NALM6 (cell line): ENCODE results near the gene SLC19A1.

DNA sequence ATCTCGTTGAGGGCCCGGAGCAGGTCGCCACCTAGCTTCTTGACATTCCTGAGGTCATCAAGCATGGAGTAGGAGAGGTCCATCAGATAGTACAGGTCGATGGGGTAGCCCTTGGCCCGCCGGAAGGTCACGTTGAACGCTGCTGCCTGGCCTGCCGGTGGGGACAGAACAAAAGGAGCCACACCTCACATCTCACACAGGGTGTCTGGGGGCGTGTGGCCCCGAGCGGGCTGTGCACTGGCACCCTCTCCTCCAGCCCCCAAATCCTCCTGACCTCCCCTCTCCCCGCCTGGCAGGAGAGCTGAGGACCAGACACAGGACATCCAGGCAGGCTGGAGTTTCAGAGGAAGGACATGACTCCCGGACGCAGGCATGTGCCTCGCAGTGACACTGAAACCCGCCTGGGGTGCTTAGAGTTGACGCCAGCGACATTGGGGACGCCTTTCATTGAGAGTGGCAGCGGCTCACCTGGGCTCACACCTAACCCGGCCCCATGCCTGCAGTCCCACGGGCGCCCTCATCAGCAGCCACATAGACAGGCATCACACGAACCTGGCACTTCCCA is 17.2 kb downstream of the ITGB2 start:
- PRO-cap, result no peak

DNA sequence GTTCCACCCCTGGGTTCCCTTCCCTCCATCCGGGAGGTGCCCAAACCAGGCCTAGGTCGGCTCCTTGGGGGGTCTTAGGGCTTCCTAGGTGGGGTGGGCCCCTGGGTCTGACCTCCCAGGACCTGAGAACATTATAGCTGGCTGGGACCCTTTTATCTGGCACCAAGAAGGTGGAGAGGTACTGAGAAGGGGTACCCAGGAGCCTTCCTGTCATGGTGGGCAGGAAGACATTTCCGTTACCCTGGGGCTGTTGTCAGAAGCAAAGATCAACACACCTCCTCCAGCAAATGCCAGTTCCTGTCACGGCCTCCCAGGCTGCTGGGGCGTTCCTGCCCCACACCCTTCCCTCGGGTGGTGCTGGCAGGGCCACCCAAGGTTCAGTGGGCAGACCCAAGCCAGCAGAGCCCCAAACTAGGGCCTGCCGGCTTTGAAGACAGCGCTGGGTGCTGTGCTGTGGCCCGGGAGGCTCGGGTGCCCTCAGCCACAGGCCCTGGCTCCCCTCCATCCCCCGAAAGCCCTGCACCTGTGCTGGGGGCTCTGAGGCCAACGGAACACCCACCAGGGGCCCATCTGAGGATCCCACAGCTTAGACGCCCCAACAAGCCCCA is 8.8 kb downstream of the ITGB2 start:
- PRO-cap, result no peak

DNA sequence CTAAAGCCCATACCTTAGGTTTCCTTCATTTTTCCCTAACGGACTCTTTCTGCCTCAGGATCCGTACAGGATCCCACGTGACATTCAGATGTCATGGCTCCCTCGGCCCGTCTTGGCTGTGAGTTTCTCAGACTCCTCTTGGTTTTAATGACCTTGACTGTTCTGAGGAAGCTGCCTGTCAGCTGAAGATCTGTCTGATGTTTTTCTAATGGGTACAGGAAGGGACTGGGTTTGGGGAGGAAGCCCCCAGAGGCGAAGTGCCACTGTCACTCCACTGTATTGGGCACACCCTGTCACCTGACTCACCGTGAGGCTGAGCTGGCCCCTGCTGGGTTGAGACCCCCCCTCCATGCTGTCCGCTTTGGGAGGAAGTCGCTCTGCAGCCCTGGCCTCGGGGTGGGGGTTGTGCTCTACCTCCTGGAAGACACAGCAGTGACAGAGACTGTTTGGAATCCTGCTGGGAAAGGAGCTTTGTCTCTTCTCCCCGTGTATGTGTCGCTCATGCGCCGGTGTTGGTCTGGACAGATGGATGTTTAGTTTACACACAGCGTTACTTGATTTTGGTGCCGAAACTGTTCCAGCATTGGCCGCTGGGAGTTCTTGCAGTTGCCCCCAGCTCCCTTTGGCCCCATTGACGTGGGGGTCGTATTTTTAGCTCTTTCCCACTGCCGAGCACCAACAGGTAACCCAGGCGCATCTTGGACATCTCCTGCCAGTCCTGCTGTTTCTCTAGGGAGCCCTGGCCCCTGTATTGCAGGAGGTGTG is 30.1 kb downstream of the SLX9 start:
- PRO-cap, result no peak

DNA sequence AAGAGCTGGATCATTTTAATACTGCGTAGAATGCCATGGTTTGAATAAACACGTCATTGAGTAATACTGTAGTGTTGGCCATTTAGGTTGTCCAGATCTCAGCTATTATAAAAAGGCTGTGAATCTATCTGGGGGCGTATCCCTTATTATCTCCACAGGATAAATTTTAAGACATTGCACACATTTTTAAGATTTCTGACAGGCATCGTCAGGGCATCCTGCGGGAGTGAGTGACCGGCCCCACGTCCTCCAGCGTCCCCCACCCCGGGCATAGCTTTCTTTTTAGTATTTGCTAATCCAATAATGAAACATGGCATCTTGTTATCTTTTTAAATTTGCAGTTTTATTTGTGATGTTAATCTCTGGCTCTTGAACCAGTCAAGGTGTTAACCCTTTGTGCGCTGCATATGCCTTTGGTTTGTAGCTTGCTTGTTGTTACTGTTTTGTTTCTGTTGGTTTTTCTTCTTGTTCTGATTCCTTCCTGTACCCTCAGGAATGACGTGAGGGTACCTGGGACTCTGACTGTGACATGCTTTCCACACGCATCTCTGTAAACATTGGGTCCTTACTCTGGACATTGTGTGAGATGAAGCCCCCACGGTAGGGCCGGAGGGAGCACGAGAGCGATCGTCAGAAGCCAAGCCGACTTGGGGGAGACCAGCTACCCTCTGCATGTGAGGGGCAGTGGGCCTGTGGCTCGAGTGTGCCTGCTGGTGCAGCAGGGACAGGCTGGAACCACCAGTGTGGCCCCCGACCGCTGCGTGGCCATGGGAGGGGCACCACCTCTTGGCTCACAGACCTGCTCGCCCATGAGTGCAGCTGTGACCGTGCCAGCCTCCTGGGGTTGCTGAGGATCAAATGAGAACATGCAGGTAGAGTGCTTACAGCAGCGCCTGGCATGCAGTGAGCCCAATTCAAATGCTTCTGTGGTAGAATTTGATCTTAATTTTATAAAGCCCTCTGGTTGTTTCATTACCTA is 23.1 kb upstream of the ADARB1 start:
- PRO-cap, result no peak

DNA sequence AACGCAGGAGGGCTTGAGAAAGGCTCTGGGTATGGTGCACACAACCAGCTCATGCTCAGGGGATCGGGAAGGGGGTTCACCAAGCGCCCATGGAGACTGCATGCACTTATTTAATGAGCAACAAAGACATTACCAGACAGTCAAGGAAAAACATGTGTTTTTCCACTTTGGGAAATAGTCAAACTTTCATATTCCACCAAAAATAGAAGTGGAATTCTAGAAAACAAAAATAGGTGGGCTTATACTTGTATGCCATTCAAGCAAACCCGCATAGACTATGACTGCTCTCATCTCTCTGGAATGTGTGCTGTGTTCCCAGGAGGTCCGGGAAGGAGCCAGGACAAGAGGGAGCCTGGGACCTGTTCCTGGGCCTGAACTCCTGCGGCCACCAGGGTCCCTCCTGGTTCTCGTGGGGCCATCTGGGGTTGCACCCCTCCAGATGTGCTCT is 9.9 kb upstream of the ADARB1 start:
- PRO-cap, result no peak

DNA sequence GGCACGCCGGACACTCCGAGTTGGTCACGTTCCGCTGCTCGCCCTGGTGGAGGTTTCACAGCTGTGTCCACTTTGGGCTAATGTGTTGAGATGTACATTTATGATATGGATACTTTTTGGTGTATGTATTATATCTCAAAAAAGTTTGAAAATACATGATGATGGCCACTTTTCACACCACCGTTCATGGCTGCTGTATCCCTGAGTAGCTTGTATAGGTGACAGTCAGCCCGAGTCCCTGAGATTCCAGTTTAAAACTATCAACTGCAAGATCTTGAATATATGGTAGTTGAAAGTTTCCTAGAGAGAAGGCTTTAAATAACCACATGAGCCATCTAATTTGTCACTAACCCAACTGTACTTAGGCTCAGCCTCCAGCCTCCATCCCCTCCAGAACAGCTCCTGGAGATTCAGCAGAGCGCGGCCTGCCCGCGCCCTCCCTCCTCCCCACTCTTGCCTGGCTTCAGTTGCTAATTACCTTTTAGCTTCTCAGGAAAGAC is 6.6 kb upstream of the ADARB1 start:
- PRO-cap, result no peak

DNA sequence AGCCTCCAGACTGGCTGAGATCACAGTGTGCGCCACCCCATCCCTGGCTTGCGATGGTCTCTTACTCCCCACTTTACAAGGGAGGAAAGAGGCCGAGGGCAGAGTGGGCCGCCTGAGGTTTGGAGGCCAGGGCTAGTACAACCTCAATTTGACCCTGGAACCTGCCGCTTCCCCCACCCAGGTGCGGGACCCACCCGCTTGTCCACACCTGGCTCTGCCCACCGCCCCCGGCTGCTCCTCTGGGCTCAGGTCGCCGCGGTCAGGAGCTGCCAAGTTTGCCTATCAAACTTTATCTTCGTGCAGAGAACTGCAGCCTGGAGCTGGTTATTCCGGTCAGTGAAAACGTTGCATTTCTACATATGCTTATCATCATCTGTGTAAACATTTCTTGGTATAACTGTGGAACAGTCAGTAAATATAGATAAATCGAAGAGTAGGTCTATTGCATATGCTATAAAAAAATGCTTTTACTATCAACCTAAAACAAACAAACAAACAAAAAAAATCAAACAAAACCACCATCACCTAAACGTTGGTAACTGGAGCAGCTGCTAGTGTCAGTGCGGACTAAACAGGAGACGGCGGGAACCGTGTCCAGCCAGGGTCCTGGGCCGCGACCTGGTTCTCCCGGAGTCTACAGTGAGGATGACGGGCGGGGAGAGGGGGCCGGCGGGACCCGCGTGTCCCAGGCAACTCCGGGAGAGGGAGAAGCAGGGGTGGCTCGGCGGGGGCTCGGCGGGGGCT is 943 bp upstream of the ADARB1 start:
- PRO-cap, result unidirectional peak, plus-strand start at position 577 of the sequence

- PRO-cap, result no peak
Measured at GRCh38 chr21:45092968-45093686, 18.7 kb downstream of the ADARB1 start.

DNA sequence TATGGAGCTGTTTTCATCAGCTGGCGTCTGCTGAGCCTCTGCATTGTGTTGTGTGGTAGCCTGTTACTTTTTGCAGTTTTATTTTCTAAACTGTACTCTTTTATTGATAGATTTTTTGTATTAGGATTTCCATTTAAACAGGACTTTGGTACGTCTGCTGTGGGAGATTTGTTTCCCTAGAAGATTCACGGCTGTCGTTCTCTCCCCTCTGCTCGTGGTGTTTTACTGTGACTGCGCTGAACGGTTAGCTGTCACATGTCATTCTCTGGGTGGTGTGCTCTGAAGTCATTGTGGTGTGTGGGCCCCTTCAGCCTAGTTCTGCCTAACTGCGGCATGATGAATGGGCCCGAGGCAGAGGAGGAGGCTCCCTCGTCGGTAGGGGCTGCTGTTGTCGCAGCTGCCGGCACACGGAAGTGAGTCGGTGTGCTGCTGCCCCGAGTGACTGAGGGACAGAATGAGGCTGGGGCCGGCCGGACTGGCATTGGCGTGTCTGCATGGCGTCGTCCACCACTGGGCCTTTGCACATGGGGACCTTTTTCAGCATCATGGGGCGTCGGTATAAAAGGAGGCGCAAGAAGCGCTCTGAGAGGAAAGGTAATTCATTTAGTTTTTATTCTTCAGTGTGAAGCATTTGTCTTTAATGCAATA is 77.9 kb downstream of the ADARB1 start:
- PRO-cap, result no peak

- PRO-cap, result unidirectional peak, minus-strand start at chr21:45159249
Measured at GRCh38 chr21:45159092-45159468, 84.7 kb downstream of the ADARB1 start.

- PRO-cap, result no peak
Measured at GRCh38 chr21:45249745-45250163, 37.9 kb downstream of the POFUT2 start.

GRCh38 chr21:45302008-45303062 is 14.6 kb upstream of the POFUT2 start:
- PRO-cap, result no peak

DNA sequence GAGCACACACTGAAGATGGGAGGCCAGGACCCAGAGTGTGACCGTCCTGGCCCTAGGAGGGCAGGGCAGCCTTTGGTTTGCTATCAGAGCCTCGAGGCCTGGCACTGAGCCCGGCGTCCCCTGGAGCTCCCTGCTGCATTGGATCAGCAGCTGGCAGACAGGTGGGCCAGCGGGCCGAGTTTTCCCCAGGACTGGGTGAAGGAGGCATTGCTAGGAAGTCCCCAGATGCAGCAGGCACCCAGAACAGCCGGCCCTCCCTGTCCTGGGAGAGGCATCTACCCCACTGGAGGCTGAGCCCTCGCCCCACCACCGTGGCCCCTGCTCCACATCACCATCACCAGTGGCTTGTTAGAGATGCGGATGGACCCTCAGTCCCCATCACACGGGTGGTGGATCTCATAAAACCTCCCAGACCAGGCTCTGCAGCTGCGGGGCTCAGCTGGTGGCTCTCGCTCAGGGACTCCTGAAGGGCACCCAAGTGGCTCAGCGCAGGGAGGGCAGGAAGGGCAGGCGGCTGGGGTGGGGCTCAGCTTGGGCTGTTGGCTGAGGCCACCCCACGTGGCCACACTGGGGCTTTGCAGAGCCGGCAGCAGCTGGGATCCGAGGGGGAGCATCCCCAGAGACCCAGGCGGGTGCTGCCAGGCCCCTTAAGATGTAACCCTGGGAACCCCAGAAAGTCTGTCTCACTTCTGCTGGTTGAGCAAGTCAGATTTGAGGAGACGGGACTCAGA is 32.8 kb upstream of the POFUT2 start:
- PRO-cap, result bidirectional peak, plus-strand start at position 674 of the sequence, minus-strand start at position 463 of the sequence

DNA sequence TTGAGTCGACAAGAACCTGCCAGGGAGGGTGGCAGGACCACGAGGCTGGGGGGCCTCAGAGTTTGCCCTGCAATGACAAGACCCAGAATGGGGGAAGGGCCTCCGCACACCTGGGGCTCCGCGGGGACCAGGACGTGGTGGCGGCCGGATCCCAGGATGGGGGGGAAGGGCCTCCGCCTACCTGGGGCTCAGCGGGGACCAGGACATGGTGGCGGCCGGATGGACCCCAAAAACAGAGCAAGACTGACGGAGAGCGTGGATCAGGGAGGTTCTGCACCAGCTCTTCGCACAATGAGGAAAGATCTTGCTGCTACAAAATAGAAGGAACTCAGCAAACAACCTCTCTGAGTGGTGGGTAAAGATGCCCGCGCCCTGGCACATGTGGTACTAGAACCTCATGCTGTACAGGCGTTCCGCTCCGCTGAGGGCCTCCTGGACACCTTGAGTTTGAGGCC is 53.7 kb upstream of the COL18A1 start:
- PRO-cap, result no peak

GRCh38 chr21:45458646-45458936 is 53.6 kb downstream of the COL18A1 start:
- PRO-cap, result no peak

- PRO-cap, result no peak
Measured at GRCh38 chr21:45474247-45475172, 67.7 kb downstream of the SLC19A1 start.

DNA sequence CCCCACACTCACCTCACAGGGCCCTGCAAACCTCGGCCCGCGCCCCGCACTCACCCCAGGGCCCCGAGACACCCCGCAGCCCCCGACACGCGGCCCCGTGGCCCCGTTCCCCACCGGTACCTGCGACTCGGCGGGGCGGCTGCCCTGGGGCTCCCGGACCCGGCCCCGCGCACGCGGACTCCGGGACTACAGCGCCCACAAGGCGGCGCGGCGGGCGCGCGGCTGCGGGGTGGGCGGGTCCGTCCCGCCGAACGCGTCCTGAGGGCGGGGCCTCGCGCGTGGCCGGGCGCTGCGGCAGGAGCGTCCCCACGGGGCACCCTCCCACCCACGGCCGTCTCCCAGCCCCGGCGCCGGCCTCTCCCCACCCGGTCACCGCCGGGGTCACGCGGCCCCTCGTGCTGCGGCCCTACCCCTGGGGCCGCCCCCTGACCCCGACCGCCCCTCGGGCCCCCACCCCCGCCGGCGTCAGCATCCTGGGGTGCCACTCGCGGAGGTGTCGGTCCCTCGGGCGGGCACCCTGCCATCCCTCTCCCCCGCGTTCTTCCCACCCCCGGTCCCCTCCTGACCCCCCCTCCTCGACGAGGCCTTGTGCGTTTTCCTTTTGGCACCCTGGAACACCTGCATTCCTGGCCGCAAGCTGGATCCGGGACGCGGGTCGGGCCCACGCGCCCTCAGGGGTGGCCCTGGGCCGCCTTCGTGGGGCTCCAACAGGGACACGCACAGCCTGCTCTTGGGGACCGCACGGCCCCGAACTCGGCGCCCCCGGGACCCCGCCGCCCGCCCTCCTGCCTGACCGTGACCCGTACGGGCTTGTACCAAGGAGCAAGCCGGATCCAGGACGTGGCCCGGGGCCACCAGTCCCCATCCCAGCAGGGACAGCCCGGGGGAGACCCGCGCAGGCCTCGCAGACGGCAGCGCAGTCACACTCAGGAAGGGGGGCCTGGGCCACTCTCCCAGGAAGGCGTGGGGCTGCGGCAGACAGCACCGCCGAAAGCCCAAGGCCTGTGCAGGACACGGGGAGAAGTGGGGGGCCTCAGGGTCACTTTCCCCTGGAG is at the start of gene SLC19A1:
Gene SLC19A1 (minus strand): TSS at position 193 of the 1,055 bp plus-strand sequence.
- PRO-cap, result bidirectional peak, plus-strand start at position 256 of the sequence, minus-strand start at position 182 of the sequence

DNA sequence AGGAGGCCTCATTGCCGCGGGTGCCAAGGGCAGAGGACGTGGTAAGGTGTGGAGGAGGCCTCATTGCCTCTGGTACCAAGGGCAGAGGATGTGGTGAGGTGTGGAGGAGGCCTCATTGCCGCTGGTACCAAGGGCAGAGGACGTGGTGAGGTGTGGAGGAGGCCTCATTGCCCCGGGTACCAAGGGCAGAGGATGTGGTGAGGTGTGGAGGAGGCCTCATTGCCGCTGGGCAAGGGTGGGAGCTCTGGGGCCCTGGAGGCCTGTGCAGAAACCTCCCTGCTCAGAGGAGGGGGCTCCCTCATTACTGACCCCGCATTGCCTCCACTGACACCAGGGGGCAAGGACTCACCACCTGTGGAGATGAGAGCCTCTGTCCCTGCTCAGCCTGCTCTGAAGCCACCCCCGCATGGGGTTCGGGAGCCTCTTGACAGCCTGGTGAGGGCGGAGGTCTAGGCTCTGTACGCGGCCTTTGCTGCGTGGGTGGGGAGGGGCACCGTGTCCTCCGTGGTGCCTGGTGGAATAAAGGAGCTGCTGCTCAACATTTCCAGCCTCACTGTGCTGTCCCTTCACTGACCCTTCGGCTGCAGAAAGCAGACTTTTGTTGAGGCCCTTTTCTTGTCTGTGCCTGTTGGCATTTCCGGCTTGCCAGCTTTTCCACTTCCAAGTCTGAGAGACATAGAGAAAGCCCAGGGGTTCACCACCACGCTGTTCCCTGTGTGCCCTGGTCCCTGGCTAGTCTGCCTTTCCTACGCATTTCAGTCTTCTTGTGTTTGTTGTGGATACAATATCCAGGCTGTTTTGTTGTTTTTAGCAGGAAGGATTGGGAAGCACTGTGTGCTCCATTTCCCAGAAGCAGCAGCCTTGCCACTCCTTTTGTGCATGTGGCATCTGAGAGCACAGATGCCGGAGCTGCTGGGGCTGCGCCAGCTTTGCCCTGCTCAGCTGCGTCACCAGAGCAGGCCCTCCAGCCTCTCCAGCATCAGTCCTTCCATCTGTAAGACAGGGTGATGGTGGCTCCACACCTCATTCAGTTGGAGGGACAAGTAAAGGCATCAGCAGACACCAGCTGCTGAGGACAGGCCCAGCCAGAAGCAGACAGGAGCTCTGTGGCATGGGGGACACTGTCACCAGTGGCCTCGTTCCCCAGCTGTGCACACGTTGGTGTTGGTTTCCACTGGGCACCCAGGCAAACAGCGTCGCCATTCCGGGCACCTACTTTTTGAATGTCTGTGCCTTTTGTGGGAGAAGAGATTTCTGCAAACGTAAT is 94.7 kb upstream of the COL6A1 start:
- PRO-cap, result no peak

DNA sequence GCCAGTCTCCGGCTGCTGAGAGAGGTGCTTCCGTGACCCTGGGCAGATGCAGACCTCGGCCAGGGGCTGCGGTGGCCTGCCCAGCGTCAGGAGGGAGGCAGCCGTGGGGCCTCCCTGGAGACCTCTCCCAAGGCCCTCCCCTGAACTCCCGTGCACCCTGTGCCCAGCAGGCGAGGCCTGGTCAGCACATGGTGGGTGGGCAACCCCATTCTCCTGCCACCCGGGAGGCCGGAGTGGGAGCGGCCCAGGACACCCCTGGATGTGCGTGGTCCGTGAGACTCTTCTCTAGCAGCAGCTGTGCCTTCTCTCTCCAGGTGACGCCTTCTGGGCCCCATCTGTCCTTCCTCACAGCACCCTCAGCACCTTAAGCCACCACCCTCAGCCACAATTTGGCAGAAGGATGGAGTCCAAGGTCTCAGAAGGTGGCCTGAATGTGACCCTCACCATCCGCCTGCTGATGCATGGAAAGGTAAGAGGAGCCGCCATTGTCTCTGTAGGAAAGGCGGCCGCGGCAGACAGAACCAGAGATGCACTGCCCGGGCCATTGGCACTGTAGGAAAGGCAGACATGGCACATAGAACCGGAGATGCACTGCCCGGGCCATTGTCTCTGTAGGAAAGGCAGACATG is 85.6 kb upstream of the COL6A1 start:
- PRO-cap, result no peak

GRCh38 chr21:45973542-45974680 is 7.7 kb upstream of the COL6A1 start:
- PRO-cap, result no peak